Psoas muscle (tissue), 2 donors: Measurements from ENCODE around the genes NOL8, OGN, FGD3, CARD19, WNK2, FAM120A and PHF2.

DNA sequence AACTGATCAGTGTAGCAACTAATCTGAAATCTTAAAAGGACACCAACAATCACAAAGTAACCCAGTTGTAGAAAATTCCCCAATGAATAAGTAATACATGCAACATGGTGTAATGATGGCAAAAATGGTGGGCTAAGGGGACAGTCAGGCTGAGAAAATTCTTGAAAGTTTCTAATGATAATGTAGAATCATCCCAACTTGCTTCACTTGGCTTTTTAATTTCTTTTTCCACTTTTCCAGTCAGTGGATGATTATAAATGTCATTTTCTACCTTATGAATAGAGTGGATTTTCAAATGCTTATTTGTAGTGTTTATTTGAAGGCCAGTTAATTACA, 5.4 kb downstream of the NFIL3 start:
- PRO-cap, 2 experiments: no peak in any of the 2 experiments

GRCh38 chr9:91420625-91421230, 2.9 kb downstream of the NFIL3 start:
- PRO-cap, 2 experiments: no peak in any of the 2 experiments

DNA sequence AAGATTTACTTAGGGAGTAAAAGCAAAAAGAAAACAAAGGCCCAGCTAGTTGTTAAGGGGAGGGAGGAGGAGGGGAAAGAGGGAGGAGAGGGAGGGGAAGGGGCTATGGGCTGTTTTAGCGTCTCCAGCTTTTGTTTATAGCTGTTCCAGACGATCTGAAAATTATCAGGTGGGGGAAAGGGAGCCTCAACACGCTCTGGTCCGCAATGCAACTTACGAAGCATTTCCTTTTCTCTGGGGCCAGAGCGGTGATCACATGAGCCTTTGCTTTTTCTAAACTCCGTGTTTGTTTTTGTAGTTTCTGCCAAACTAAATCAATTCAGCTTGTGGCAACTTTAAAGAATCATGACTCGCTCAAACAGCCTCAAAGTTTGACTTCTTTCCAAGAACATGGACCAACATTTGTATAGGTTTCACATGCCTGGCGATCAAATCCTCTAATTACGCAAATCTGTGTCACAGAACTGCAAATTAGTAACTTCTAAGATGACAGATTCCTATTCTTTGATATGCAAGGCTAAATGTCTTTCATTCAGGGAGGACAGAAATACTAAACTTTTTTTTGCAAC, 132.2 kb downstream of the ROR2 start:
- PRO-cap, 2 experiments: no peak in any of the 2 experiments

DNA sequence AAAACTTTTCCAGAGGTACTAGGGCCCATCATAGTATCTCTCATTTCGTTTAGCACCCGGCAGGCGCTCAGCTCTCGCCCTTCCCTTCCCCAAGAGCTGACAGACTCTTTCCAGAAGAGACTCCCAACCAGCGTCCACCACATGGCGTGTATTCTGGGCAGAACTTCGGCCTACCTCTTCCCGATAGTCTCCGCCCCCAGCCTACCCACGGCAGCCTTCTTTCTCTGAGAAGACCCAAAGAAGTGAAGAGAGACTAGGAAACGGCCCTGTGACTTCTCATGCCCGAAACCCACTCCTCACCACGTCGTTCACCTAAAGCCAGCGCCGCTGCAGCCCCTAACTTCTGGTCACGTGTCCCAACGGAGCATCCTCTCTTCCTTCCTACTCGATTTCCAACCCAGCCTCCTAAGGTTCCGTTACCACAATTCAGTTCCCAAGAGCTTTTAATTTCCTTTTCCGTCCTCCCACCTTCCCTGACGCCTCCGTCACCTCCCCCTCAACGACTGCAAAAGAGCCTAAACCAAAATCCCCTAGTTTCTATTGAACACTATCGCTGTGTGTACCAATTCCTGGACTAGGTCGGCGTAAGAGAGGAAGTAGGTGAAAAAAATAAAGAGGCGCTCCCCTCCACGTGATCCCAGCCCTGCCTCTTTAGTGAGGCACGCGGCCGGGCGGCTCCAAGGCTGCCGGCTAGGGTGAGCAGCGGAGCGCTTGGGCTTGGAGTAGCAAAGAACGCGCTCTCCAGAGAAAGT, at the start of gene NOL8:
Gene NOL8 (minus strand): TSS at position 345 of the 752 bp plus-strand sequence.
- PRO-cap, 2 experiments: peak in 2 of 2 experiments; most common minus-strand start position 345 of the sequence (in 2)

DNA sequence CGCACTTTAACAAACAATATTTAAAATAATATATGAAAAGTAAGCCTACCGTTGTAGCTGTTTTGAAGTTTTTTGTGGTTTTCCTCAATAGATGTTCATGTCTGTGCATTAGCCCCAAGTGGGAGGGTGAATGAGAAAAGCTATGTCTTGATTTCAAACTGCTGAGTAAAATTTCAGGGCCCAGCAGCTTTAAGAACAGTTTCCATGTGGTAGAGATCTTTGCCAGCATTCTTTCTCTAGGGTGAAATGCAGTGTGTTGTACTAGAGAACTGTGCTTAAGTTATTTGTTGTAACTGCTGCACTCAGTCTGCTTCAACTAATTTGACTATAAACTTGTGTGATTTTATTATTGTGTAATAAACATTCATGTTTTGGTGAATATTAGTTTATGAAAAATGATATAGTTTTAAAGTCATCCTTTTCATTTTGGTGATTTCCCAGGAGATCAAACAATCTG, at the start of gene OGN:
Gene OGN (minus strand): TSS at position 132 of the 457 bp plus-strand sequence.
- PRO-cap, 2 experiments: no peak in any of the 2 experiments

DNA sequence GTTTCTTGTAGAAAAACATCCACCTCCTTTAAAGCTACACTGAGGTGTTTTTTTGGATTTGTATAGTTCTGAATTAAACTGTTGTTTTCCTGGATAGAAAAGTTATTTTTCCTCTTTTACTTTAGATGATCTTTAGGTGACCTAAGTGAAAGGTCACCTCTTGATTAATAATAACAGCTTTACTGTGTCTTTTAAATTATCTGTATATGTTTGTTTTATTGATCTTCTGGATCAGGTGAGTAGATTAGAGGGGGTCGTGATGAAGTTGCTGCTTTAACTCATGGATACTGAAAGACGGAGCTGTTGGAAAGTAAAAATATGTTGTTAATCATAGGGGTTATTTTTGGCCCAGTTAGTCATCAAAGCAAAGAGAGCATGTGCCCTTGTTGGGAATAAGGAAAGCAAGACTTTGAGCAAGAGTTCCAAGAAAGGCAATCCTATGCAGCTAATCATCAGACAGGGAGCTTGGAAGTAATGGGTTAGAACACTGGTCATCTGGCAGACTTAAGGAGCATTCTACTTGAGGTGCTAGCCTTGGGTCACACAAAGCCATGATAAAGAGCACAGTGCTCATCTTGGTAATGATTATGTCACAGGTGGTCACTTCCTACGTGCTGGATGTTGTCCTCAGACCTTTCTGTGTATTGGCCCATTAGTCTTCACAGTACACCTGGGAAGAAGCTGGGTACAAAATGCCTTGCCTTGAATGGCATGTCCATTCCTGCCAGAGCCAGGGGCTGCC, 39.7 kb upstream of the OMD start:
- PRO-cap, 2 experiments: no peak in any of the 2 experiments

GRCh38 chr9:92615690-92616187, 54.2 kb downstream of the IPPK start:
- PRO-cap, 2 experiments: no peak in any of the 2 experiments

GRCh38 chr9:92738498-92738879, 26.1 kb downstream of the BICD2 start:
- PRO-cap, 2 experiments: no peak in any of the 2 experiments

GRCh38 chr9:92945866-92946149, 1.5 kb upstream of the FGD3 start:
- PRO-cap, 2 experiments: no peak in any of the 2 experiments

GRCh38 chr9:92947076-92947742, at the start of gene FGD3:
FGD3 (plus strand) TSS chr9:92947523.
- PRO-cap, 2 experiments: no peak in any of the 2 experiments

- PRO-cap, 2 experiments: peak in 2 of 2 experiments; most common plus-strand start chr9:93096218 (in 2); most common minus-strand start chr9:93096514 (in 1)
Measured at GRCh38 chr9:93096064-93096979, at the start of gene CARD19. CARD19 (plus strand) TSS chr9:93096217.

GRCh38 chr9:93111706-93112116, 15.7 kb downstream of the CARD19 start:
- PRO-cap, 2 experiments: no peak in any of the 2 experiments

DNA sequence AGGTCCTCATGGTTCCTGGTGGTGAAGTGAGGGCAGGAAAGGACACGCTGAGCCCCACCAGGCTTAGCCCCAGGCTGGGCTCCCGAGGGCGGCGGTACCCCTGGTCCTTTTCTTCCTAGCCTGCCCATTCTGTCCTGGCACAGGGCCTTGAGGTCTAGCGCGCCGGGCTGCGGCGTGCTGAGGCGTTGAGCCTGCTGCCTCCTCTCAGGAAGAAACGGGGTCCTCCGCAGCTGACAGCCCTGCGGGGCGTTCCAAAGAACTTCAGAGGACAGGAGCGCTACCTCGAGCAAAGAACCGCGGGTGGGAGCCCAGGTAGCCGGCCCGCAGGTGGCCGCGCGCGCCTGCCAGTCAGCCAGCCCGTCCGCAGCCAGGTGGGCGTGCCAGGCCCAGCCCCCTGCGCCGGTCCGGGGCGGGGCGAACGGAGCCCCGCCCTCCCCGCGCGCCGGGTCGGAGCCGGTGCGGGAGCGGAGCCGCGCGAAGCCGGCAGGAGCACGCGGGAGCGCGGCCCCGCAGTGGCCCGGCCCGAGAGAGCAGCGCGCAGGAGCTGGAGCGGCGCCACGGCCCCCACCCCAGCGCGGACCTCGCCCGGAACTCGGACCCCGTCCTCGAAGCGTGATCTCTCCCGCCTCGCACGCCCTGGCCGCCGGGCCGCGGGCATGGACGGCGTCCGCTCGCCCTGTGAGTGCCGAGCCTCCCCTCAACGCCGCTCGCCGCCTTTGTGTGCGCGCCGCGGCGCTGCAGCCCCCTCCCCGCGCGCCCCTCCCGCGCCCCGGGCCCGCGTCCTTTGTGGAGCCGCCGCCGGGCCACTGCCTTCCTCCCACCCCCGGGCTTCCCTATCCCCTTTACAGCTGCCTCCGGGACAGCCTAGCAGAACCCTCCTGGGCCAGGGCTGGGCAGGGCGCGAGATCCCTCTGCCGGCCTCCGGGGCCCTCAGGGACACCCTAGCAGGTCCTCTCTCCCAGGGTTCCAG, at the start of gene WNK2:
Gene WNK2 (plus strand): TSS at position 432 of the 970 bp plus-strand sequence.
- PRO-cap, 2 experiments: peak in 2 of 2 experiments; most common plus-strand start position 459 of the sequence (in 2)

DNA sequence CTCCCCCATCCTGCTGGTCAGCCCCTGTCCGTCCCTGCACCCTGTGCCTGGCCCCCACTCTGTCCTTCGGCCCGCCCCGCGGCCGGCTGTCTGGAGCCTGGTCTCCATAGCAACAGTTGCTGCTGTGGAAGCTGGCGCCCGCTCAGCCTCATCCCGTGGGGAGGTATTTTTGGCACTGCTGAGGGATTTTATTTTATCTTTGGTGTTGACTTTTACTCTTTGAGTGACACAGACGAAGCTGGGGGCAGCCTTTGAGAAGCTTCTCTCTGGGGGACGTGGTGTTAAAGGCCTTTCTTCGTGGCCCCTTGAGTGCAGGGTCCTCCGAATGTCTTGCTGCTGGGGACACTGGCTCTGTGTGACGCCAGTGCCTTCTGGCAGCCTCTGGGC, 21.5 kb downstream of the WNK2 start:
- PRO-cap, 2 experiments: no peak in any of the 2 experiments

DNA sequence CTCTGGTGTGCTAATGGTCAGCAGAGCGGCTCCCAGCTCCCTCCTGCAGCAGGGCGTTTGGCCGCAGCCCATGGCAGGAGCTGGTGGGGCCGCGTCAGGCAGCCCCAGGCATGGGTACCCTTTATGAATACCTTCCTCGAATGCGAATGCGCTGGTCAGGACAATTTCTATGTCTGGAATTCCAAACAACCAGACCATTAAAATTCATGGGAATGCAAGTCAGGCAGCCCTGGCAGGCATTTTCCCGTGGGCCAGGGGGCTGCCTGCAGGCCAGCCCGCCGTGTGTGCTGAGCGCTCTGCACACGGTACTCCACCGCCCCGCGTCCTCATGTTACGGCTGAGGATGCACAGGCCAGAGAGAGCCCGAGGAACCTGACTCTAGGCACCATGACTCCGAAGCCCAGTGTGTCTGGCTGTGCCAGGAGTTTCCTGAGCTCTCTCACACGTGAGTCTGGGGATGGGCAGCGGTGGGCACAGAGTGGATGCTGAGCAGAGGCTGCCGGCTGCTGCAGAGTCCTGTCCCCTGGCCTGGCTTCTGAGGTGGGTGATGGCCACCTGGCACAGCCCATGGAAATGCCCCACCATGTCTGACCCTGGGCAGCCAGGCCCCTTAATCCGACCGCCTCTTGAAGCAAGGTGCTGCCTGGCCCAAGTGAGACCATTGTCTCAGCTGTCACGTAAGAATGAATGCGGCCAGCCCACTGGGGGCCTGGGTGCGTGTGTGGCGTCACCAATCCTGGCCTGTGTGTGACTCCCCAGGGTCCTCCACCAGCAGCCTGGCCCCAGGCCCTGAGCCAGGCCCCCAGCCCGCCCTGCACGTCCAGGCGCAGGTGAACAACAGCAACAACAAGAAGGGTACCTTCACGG, 123.9 kb downstream of the WNK2 start:
- PRO-cap, 2 experiments: no peak in any of the 2 experiments

DNA sequence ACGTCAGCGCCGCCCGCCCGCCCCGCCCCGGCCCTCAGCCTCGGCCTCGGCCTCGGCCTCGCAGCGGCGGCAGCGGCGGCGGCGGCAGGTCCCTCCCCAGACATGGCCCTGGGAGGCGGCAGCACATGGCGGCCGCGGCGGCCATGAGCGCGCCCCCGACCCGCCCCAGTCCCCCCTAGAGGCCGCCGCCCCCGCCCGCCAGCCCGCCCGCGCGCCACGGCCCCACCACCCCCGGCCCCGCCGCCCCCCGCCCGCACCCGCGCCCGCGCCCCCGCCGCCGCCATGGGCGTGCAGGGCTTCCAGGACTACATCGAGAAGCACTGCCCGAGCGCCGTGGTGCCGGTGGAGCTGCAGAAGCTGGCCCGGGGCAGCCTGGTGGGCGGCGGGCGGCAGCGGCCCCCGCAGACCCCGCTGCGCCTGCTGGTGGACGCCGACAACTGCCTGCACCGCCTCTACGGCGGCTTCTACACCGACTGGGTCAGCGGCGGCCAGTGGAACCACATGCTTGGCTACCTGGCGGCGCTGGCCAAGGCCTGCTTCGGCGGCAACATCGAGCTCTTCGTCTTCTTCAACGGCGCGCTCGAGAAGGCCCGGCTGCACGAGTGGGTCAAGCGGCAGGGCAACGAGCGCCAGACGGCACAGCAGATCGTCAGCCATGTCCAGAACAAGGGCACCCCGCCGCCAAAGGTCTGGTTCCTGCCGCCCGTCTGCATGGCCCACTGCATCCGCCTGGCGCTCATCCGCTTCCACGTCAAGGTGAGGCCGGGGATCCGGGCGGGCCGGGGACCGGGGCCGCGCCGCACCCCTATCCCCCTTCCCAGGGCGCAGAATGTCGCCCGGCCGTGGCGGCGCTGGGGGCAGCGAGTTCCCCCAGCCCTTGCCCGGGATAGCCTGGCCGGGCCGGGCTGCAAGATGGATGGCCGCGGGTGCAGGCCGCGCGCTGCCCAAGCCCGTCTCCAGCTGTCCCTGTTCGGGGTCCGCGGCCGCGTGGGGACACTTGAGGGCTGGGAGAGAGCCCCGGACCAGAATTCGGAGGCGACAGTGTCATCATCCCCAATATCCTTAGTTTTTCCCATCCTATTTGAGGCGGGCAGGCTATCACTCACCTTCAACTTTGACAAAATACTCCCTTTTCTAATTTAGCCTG, at the start of gene FAM120A:
Gene FAM120A (plus strand): TSS at position 52 of the 1,147 bp plus-strand sequence.
- PRO-cap, 2 experiments: peak in 2 of 2 experiments; most common plus-strand start position 72 of the sequence (in 1); most common minus-strand start position 439 of the sequence (in 2)

DNA sequence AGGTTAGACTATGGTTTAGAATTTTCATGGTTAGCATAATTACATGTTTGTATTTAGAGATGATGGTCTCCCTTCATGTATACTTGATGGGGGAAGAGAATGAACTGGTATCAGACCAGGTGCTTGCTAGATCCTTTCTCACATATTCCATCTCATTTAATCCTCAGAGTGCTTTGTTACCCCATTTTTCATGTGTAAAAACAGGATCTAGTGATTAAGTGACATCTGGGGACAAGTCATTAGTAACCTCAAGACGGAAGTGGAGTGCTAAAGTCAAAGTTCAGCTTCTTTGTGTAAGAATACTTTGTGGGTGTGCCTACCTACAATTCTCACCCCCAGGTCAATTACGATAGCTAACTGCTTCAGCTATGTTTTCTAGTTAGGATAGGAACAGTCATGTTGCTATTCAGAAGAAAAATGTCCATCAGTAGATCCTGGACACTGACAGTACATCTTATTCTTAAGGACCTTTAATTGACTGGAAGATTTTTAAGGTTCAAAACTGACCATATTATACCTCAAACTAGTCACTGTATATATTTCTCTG, 3.1 kb upstream of the FAM120AOS start:
- PRO-cap, 2 experiments: no peak in any of the 2 experiments

GRCh38 chr9:93470965-93471456, 17.6 kb upstream of the FAM120AOS start:
- PRO-cap, 2 experiments: no peak in any of the 2 experiments

- PRO-cap, 2 experiments: no peak in any of the 2 experiments
Measured at GRCh38 chr9:93503782-93504423, 50.5 kb upstream of the FAM120AOS start.

- PRO-cap, 2 experiments: peak in 2 of 2 experiments; most common plus-strand start chr9:93576715 (in 2); most common minus-strand start chr9:93576590 (in 2)
Measured at GRCh38 chr9:93576231-93576909, at the start of gene PHF2. PHF2 (plus strand) TSS chr9:93576584.